AG04449 (cell line): ENCODE measurements around a stretch of chr4.

GRCh38 chr4:2806910-2807527, 14.1 kb downstream of the SH3BP2 start:
- RRBS, result no CpG with 5 or more reads among the region's 15 CpGs

DNA sequence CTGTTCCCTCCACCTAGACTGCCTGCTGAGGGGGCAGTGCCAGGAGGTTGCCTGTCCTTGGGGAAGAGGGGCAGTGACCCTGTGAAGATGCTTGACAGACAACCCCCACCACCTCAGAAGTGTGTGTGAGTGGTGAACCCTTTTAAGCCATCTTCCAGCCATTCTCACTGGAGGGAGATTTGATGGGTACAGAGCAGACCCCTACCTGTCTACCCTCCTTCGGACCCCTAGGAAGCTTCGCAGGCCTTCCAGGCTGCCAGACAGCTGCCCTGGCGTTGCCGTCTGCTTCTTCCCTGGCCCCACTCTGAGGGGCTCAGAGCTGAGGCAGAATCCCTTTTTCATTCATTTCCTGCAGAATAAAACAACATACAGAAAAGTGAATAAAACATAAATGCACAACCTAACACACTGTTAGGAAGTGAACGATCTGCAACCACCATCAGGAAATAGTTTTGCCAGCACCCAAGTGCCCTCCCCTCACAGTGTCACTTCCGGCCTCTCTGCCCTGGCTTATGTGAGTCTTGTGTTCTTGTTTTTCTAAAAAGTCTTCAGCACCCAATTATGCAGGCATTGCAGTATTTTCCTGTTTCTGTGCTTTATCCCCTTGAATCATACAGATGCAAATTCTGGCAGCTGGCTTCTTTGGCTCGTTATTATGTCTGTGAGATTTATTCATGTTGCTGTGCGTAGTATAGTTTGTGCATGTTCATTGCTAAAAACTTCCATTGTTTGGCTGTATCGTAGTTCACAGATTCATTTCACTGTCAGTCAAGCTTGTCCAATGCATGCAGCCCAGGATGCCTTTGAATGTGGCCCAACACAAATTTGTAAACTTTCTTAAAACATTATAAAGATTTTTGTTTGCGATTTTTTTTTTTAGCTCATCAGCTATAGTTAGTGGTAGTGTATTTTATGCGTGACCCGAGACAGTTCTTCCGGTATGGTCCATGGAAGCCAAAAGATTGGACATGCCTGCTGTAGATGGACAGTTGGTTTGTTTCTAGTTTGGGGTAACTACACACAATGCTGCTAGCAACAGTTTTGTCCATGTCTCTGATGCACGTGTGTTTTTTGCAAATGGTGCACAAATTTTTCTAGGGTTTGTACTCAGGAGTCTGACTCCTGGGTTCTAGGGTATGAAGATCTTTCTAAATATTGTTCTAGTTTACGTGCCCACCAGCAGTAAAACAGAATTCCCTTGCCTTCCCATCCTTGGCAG, 5.5 kb upstream of the ADD1 start:
- RRBS, result no CpG with 5 or more reads among the region's 15 CpGs

GRCh38 chr4:2884406-2884937, 40.8 kb downstream of the ADD1 start:
- RRBS, result no CpG with 5 or more reads among the region's 7 CpGs

DNA sequence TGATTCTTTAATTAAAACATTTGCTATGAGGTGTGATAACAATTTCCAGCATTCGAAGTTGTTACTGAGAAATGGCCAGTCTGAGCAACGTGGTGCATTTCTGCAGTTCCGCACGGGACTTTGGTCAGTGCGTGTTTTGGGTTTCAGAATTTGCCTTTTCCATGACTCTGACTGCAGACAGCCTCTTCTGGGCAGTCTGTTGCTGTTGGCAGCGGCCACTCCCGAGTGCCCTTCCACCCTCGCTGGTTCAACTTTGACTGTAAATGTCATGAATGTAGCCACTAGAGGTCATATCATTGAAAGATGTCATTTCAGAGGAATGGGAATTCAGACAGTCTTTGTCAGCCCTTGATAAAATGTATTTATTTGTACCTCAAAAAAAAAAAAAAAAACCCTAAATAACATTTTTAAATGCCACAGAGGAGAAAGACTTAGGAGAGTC, 25.0 kb downstream of the MFSD10 start:
- RRBS, result no CpG with 5 or more reads among the region's 8 CpGs

GRCh38 chr4:2924676-2925300, 9.8 kb downstream of the MFSD10 start:
- RRBS, result no CpG with 5 or more reads among the region's 9 CpGs

- RRBS, result 66% methylated on average over 5 of the region's 38 CpGs
Measured at GRCh38 chr4:2928002-2929290, 6.2 kb downstream of the MFSD10 start.

- RRBS, result 94% methylated on average over 1 of the region's 40 CpGs
Measured at GRCh38 chr4:2931532-2932398, 2.9 kb downstream of the MFSD10 start.

DNA sequence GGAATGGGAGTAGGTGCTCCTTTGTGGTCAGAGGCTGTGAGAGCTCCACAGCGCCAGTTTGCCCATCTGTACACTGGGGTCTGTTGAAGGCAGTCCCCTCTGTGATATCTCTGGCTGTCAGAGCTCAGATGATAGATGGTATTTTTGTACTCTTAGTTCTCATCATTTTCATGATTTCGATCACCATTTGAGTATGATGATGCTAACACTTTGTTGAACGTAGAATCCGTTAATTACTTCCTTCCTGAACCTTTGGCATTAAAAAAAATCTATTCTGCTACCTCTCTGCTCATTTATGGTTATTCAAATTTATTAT, 33.9 kb downstream of the HTT start:
- RRBS, result no CpG with 5 or more reads among the region's 4 CpGs

DNA sequence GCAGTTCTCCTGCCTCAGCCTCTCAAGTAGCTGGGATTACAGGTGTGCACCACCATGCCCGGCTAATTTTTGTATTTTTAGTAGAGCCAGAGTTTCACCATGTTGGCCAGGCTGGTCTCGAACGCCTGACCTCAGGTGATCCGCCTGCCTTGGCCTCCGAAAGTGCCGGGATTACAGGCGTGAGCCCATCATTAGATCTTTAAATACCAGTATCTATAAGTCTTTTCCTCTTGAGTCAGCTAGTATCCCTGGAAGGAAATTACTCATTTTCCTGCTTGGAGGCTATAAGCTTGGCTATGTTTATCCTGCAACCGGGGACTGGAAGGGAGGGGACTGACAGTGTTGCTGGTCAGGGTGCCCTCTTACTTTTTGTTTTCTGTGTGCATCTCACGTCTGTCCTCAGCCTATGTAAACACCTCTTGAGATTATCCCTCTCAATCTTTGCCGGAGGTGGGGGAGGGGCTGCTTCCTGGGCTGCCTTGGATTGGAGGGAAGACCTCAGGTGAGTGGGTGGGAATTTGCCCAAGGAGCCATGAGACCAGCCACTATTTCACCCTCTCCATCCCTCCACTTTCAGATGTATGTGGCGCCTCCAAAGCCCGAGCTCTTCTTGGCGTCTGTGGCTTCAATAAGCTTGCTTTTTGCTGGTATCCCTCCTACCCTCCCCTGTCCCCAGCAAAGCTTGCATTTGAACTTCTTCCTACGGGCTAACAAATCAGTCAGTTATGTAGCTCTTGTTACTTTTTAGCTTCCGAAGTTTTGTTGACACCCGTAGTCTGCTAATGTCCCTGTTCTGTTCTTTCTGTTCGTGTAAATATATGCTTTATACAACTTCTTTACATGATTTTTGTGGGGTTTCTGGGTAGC, 37.0 kb downstream of the HTT start:
- RRBS, result no CpG with 5 or more reads among the region's 17 CpGs

- RRBS, result no CpG with 5 or more reads among the region's 17 CpGs
Measured at GRCh38 chr4:3213358-3214265, 35.3 kb upstream of the MSANTD1 start.

DNA sequence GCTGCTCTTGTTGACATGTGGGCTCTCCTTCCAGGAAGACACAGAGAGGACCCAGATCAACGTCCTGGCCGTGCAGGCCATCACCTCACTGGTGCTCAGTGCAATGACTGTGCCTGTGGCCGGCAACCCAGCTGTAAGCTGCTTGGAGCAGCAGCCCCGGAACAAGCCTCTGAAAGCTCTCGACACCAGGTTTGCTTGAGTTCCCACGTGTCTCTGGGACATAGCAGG, 25.7 kb upstream of the MSANTD1 start:
- RRBS, result no CpG with 5 or more reads among the region's 6 CpGs

GRCh38 chr4:3251040-3251579, 2.2 kb downstream of the MSANTD1 start:
- RRBS, result no CpG with 5 or more reads among the region's 15 CpGs

DNA sequence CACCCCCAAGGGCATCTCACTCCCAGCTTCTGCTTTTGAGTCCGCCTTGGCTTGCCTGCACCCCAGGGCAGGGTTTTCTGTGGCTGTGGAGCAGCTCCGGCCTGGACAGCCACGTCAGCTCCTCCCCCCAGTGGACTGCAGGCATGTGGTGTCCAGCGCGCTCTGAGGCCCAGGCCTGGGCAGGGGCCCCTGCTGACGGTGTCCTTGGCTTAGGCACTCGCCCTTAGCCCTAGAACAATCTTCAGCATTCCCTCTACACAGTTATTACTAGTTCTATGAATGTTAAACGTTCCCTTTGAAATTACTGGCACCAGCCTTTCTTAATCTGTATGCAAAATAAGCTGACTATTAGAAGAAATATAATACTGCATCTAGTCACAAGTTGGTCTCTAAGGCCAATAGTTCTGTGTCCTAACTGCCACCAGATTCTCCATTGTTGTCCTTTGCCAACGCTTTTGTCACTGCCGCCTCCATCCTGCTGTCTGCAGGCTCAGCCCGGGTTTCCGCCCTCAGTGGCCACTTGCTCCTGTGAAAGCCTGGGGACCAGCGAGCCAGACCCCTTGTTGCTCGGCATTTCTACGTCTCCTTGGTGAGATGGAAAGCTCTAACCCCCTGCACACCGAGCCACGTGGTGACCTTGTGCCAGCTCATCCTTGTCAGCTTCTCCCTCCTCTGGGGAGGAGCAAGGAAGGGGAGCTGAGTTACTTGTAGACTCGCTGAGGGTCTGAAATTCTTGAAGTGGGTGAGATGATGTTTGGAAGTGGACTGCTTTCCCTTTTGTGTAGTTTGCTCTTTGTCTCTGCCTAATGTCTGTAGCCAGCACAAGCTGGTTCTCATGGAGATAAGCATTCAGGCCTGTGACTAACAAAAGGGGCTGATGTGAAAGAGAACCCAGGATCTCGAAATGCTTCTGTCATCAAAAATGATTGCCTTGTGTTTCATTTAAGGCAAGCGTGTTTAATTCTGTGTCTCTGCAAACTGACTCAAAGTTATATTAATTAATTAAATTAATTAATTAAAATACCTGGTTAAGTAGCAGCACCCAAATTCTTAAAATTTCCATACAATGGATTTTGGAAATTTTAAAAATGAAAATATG, 29.1 kb downstream of the RGS12 start:
- RRBS, result no CpG with 5 or more reads among the region's 20 CpGs

DNA sequence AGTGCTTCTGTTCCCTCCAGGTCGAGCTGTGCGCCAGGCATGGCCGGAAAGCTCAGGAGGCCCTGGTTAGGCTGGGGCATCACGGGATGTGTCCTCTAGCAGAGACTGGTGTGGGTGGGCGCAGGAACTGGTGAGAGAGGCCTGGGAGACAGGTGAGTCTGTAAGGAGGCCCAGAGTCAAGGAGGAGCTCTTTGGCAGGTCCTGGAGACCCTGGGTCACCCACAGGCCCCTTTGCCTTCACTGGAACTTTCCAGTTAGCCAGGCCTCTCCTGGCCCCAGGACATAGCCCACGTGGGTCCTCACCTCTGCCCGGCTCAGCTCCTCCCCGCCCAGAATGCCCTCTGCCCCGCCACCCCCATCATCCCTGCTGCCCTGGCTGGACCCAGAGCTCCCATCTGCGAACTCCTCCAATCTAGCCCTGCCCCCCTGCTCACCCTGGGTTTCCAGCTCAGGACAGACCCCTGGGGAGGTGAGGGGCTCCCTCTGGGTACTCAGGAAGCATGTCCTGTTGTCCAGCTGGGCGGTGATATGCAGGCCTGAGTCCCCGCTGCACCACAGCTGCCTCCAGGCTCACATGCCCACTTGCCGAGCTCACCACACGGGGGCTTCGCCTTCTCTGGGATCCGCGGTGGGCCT, 73.9 kb downstream of the RGS12 start:
- RRBS, result no CpG with 5 or more reads among the region's 17 CpGs

- RRBS, result no CpG with 5 or more reads among the region's 13 CpGs
Measured at GRCh38 chr4:3384271-3384816, 57.4 kb upstream of the HGFAC start.

DNA sequence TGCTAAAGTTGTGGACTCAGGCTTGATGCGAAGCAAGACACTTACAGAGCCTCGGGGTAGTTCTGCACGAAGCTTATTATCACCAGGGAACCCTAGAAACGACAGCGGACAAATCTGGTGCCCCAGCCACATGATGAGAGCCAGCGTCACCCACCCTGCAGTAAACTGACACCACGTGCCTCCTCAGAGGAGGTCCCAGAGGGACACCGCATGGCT, 36.7 kb upstream of the HGFAC start:
- RRBS, result no CpG with 5 or more reads among the region's 8 CpGs

- RRBS, result no CpG with 5 or more reads among the region's 10 CpGs
Measured at GRCh38 chr4:3462020-3462299, 1.1 kb upstream of the DOK7 start.

DNA sequence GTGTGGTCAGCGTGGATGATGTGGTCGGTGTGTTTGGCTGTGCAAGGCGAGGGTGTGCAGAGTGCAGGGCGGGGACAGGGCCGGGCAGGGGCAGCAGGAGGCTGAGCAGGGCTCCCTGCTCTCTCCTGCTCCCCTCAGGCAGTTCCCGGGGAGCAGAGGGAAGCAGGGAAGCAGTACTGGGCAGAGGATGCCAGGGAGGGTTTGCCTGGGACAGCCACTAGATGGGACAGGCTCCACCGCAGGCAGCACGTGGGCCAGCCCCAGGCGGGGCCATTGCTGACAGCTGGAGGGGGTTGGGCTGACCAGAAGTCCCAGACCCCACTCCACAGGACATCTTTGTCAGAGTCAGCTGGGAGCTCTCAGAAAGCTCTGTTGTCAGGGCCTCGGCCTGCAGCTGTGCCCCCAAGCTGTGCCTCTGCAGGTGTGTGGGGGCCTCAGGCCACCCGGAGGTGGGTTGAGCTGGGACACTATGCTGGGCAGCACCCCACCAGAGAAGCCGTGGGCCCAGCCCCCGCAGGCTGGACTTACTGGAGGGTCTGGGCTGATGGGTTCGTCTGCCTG, 23.8 kb downstream of the DOK7 start:
- RRBS, result 12% methylated on average over 2 of the region's 14 CpGs

- RRBS, result no CpG with 5 or more reads among the region's 8 CpGs
Measured at GRCh38 chr4:3580918-3581365, 48.7 kb upstream of the LRPAP1 start.

GRCh38 chr4:3630732-3631121, 98.5 kb upstream of the LRPAP1 start:
- RRBS, result 0% methylated on average over 1 of the region's 10 CpGs